Mesenteric fat pad (tissue), 1 donor: ENCODE data around the gene TUBA3C.

DNA sequence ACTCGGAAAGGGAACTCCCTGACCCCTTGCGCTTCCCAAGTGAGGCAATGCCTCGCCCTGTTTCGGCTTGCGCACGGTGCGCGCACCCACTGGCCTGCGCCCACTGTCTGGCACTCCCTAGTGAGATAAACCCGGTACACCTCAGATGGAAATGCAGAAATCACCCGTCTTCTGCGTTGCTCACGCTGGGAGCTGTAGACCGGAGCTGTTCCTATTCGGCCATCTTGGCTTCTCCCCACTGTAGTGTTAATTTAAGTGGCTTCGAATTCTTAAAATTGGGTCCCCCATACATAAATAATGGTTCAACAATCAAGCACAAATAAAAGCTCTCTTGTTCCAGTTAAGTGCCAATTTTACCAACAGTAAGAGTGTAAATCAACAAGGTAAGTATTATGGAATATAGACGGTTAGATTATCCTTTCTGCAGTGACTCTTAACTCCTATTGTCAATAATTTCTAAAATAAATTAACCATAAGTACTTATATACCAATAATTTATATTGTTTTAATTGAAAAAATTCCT, 72.1 kb downstream of the TUBA3C start:
- PRO-cap = no peak

DNA sequence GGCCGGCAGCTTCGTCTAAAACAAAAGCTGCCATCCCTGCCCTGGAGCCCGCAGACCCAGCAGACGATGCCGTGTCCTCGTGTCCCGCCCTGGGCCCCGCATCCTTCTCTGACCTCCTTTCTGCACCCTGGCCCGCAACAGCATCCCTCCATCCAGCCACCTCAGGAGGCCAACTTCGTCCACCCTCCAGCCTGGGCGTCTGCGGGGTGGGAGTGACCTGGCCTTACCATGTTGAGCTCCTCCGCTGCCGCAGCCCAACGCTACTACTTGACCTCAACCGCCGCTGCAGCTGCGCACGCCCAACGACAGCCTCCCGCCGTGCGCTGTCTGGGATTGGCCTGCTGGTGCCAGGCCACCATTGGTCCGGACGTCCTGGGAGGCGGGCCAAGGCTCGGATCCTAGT, at the start of gene TUBA3C:
TSS of gene TUBA3C (minus strand) at position 307 of the 403 bp plus-strand sequence.
- PRO-cap = no peak

DNA sequence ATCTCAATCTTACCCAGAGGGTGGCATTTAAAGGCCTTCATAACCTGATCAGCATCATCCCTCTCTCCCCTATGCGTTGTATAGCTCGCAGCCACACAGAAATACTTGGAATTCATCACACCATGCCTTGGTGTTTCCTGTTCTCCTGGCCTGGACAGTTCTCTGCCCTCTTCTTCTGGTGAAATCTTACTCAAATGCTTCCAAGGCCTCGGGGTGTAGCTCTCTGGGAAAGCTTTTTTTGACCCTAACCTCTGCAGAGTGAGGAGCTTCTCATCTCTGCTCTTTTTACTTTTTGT, 893 bp downstream of the MPHOSPH8 start:
- PRO-cap = no peak

DNA sequence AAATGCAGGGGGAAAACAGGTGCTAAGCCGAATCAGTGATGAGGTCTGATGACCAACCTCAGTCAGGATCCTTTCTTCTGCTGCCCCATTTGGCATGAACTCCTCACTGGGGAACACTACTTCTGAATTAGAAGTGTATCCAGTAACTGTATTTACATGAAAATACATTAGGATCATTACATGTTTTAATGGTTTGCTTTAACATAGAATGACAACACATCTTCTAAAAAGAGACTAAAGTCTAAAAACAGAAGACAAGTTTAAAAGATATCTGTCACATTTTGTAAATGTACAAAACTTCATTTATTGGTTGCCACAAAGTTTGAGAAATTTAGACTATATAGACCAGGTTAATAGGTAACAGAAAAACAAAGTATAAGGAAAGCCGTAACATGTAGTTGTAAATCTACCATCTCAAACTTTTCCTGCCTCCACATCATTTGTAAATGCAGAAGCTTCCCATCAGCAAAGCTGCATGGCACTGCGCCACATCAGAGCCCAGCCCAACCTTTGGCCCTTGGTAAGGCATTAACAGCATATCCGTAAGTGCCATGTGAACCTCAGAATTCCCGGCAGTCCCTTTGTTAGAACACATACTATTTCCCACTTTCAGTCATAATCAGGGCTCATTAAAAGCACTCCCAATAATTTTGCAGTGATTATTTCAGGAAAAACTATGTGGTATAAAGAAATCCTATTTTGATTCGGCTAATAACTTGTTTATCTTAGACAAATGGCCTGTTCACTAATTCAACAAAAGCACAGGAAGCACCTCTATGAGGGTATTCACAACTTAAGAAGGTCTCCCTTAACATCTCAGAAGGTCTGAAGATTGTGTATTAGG, 51.5 kb downstream of the MPHOSPH8 start:
- PRO-cap = no peak

GRCh38 chr13:20055460-20055892, 96.9 kb downstream of the ZMYM2 start:
- PRO-cap = no peak

GRCh38 chr13:20127497-20128671, 33.0 kb downstream of the GJA3 start:
- PRO-cap = unidirectional peak, minus-strand start at chr13:20128191

GRCh38 chr13:20258006-20258957, 26.2 kb upstream of the GJB6 start:
- PRO-cap = no peak

- PRO-cap = no peak
These were observed 120.1 kb downstream of the CRYL1 start for GRCh38 chr13:20405392-20406215.

- PRO-cap = no peak
These were observed 83.8 kb downstream of the CRYL1 start for GRCh38 chr13:20441917-20442281.

- PRO-cap = no peak
These were observed 9.1 kb downstream of the IL17D start for GRCh38 chr13:20712500-20713108.

DNA sequence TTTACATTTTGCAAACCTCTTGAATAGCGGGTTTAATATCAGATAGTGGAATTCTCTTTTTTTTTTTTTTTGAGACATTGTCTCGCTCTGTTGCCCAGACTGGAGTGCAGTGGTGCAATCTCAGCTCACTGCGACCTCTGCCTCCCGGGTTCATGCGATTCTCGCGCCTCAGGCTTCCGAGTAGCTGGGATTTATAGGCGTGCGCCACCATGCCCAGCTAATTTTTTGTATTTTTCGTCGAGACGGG, 40.4 kb upstream of the XPO4 start:
- PRO-cap = no peak

DNA sequence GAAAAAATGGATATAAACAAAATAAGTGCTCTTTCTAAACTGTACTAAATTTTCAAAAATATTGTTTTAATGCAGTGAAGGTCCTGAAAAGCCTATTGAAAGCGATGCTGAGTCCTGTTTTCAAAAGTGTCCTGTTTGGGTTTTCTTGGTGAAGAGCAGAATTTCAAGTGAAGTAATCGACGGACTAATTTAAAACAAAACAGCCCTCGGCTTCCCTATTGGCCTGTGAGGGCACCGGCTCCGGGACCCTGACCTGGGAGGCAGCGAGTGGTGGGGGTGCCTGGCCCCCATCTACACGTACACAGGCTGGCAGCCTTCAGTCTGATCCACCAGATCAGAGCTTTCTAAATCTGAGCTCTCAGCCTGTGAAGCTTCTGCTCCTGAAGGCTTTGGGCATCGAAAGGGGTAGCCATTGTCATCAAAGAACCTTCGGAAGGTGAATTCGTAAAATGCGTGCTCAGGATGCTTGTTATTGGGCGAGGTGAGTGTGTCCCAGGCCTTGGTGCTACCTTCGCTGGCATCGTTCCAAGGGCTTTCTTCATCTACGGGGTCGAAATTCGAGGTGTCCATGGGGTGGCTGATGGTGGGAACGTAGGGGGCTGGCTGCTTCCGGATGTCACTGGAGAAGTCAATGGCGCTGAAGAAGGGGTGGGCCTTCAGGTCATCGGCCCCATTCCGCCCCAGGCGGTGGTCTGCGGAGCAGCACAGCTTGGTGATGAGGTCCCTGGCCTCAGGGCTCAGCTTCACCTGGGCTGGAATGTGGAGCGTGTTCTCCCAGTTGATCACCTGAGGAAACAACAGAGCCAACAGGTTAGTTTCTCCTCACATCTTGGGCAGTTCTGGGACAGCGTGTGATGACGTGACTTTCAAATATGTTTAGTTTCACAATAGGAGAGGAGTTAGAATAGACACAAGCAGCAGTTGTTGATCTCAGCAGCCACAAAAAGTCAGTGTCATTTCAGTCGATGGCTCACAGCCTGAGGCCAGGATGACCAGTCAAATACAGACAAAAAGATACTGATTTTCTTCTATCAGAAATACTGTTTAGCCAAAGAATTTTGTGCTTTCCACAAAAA, 72.4 kb upstream of the XPO4 start:
- PRO-cap = no peak

- PRO-cap = no peak
These were observed 17.5 kb downstream of the LATS2 start for GRCh38 chr13:21043756-21044434.

DNA sequence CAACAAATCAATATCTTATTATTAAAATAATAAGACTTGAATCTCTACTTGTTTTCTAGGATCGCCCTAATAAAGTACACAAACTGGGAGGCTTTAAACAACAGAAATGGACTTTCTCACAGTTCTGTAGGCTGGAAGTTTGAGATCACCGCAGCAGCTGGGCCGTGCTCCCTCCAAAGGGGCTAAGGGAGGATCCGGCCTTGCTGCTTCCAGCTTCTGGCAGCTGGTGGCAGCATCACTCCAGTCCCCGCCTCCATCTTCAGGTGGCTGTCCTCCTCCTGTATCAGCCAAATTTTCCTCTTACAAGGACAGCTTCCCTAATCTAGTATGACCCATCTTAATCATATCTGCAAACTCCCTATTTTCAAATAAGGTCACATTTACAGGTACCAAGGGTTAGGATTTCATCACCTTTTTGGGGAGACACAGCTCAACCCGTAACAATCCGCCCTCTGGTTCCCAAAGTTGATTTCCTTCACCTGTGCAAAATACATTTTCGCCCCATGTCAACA, 120.6 kb downstream of the MRPL57 start:
- PRO-cap = no peak

DNA sequence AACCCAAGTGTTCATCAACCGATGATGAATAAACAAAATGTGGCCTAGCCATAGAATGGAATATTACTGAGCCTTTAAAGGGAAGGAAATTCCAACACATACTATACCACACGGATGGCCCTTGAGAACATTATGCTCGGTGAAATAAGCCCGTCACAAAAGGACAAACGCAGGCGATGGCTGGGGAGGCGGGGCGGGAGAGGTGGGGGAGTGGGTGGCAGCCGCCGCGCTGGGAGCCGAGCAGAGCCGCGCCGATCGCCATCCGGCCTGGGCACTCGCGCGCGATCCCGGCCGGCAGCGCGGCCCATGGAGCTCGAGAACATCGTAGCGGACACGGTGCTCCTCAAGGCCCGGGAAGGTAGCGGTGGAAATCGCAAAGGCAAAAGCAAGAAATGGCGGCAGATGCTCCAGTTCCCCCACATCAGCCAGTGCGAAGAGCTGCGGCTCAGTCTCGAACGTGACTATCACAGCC, 140.2 kb downstream of the ZDHHC20 start:
- PRO-cap = no peak

- PRO-cap = no peak
These were observed 128.6 kb downstream of the ZDHHC20 start for GRCh38 chr13:21330474-21330846.

DNA sequence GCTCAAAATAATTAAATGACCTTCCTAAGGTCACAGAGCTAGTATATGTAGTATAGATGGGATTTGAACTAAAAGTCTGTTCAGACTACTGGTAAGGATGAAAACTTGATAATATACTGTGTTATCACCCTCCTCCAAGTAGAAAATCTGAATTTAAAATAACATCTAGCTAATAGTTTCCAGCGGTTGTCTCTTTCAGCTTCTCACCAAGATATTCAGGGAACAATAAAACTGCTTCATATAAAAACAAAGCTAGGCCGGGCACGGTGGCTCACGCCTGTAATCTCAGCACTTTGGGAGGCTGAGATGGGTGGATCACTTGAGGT, 31.8 kb downstream of the ZDHHC20 start:
- PRO-cap = no peak

DNA sequence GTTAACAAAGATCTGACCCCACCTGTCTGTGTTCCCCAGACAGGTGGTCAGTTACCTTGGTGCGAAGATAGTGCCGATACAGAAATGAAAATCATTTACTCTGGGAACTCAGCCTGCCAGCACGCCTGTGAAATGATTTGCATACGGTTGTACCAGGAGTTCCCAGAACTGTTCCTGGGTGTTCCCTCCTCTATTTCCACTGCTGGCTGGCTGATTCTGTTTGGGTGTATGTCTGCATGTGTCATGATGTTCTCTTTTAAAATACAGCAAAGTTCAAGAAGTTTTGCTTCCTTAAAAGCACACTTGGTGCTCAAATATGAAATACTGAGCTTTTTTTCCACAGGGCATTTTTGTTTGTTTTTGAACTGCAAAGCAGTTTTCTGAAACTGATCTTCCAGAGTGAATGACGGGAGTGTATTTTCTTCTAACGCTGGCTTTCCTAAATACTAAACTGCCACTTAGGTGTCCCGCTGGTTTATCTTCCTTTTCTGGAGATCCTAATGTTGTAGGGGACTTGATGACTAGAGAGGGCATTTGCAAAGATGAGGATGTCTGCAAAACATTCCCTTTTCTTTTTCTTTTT, 527.3 kb downstream of the FGF9 start:
- PRO-cap = no peak

DNA sequence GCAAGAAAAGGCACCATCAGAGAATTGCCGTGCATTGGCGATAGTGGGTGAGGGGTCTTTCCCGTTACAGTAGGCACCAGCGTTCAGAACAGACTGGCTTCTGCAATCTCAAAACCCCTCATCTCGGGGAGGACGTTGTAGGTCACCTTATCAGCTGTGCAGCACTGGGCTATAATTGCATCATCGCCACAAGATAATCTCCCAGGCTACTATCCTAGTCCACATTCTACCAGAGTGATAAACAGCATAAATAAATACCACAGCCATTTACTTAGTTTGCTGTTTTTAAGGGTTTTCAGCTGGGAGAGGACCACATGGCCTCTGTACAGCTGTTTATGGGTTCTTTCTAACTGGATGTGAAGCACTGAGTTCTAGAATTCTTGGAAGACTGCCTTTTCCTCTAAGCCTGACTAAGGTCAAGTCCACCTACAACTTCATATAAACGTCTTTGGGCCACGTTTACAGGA, 752.7 kb upstream of the SGCG start:
- PRO-cap = no peak

DNA sequence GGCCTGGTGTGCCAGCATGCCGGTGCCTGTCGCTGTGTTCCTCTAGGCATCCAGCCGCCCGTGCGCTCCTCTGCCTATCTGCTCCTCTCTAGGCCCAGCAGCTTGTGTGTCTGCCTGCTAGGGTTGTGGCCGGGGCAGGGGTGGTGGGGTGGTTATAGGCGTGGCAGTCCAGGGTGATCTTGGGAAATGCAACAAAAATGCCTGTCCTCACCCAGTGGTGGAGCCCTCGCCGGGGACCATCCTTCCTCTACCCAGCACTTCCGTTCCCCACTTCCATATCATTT, 435.7 kb upstream of the SGCG start:
- PRO-cap = no peak